A375 (cell line): Measurements from ENCODE around the genes CLDN22, ENPP6 and CASP3.

GRCh38 chr4:183320053-183320330 is at the start of gene CLDN22:
Gene CLDN22, minus strand, starts transcription at chr4:183320276.
- RAMPAGE, long total RNA = no peak

DNA sequence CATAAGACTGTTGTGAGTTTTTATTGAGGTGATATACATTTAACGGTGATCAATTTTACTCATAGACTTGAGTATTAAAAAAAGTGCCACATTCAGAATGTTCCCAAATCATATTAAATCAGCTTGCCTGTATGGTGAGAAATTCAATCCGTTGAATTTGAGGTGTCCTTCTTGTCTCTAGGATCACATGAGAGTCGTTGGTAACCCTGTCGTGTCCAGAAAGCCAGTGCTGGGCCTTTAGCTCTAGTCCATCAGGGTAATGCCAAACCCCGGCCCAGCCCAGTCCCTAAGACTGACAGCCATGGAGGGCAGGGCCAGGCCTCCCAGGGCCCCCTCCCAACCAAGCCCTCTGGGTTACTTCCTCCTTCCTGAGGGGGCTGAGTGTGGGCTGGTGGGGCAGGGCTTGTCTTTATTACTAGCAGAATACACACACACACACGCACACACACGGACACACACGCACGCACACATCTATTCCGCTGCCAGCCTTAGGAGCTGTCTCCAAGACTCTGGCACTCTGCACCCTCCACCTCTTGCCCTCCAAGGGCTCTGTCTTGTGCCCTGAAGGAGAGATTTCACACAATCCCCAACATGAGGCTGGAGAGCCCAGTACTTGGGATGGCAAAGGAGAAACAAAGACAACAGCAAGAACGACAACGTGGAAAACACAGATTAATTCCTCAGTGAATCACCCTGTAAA is 35.7 kb upstream of the CDKN2AIP start:
- RAMPAGE, long total RNA = no peak

- RAMPAGE, long total RNA = no peak
These were observed 1.3 kb upstream of the ING2 start for GRCh38 chr4:183503553-183504041.

GRCh38 chr4:183764226-183764865 is 105.3 kb downstream of the TRAPPC11 start:
- RAMPAGE, long total RNA = no peak

DNA sequence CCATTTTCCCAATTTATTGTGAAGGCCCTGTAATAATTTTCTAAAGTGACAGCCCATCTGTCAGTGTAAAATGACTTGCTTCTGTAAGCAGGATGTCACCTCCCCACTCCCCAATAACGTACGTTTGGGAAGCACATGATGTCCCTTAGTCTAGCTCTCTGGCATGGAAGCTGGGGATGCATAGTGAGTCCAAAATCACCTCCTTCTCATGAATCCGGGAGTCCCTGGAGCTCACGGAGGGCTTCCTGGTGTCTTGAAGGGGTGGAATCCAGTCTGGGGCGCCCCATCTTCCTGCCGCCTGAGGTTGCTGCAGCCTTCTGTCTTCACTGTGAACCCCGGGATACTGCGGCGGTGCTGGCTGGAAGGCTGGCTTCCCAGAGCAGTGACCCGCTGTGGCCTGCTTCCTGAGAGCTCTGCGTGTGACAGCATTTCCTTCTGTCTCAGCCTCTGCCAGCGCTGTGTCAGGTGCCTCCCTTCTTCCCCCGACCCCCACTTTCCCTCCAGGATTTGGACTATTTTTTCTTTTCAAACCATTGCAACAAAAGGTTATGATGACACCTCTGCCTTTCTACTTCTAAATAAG is 98.8 kb upstream of the STOX2 start:
- RAMPAGE, long total RNA = no peak

DNA sequence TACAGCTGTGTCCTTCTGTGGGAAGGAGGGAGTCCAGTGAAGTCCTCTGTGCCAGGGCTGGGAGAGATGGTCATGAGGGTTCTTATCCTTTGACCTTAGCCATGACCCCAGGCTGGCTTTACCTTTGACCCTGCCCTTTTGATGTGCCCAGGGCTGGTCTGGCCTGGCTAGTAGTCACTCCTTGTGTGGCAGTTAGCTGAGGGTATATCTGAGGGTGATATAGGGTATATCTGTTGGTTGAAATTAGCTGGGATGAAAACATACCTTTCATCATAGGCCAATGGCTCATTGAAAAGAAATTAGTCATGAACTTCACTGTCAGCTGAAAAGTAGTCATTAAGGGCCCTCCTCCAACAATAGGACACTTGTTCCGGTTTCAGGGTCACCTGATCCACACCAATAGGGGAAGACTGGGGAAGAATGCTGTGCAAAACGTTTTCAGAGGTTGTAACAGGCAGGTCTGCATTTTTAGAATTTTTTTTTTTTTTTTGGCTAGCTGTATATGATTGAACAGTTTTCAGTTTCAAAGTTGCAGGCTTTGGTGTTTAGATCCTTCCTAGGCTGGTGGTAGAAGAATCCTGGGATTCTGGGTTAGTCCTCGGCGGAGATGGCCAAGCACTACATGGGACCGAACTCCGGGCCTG is 74.6 kb upstream of the STOX2 start:
- RAMPAGE, long total RNA = no peak

- RAMPAGE, long total RNA = no peak
These were observed 61.1 kb downstream of the STOX2 start for GRCh38 chr4:183966058-183966731.

DNA sequence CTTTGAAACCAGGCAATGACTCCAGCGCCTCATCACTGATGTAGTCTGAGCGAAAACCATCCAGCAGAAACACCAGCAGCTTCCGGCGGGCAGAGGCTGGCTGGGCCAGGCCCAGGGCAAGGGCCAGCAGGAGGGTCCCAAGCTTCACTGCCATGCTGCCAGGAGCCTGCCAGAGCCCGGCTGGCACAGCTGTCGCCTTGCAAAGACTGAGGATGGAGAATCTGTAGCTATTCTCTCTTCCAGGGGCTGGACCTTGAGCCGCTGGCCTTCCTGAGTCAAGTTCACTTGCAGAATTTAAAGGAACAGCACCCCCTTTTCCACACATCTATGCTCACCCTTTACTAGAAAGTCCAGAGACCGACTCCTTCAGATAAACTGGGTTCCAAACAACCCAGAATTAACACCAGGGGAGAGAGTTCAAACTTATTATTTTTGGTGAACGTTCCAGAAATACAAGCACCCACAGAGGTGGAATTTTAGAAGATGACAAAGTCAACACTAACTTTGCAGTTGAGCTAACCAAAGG is at the start of gene ENPP6:
Gene ENPP6, minus strand, starts transcription at position 208 of the 526 bp plus-strand sequence.
- RAMPAGE, long total RNA = no peak

DNA sequence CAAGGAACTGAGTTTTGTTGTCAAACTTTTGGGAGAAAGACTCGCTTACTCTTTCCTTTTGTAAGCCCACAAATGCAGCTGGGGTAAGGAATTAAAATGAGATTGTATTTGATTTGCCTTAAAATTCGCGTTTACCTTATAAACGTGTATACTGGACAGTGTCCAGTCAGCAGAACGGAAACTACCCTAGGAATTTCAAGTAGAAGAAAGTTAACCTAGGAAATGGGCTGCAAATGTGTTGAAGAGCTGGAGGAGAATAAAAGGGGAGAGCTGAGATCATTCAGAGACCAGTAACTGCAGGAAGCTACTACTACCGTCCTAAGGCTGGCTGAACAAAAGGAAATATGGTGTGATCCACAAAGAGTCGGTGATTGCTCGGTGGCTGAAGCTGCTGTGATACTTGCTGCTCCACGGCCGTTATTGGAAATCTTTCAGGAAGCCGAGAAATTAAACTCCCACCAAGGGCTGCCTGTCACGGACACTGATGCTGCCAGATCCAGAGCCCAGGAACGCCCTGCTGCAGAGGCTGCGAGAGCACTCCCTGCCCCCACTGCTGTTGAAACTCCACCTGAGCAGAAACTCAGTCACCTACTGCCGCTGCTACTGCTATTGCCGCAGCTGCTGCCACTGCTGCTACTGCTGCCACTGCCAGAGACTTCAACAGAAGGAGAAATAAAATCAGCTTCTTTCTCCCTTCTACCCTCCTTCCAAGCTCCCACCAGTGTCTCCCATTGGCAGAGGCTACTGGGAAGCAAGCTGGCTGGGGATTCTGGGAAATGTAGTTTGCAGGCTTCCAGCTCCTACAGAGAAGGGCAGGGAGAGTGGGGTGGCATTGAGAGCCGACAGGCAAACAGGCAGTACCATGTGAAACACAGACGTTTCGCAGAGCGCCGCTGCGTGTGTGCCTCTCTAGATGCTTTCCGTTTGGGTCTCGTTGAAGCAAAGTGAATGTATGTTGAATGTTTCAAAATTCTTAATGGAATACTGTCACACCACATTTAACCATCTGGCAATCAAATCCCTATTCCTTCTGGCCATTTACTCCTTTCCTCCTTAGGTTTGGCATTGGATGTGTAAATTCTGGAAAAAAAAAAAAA is 125.9 kb upstream of the ENPP6 start:
- RAMPAGE, long total RNA = no peak

- RAMPAGE, long total RNA = no peak
These were observed 127.7 kb downstream of the IRF2 start for GRCh38 chr4:184346581-184347209.

GRCh38 chr4:184383446-184383650 is 91.0 kb downstream of the IRF2 start:
- RAMPAGE, long total RNA = no peak

GRCh38 chr4:184384761-184385456 is 89.4 kb downstream of the IRF2 start:
- RAMPAGE, long total RNA = no peak

GRCh38 chr4:184397320-184397839 is 77.0 kb downstream of the IRF2 start:
- RAMPAGE, long total RNA = no peak

DNA sequence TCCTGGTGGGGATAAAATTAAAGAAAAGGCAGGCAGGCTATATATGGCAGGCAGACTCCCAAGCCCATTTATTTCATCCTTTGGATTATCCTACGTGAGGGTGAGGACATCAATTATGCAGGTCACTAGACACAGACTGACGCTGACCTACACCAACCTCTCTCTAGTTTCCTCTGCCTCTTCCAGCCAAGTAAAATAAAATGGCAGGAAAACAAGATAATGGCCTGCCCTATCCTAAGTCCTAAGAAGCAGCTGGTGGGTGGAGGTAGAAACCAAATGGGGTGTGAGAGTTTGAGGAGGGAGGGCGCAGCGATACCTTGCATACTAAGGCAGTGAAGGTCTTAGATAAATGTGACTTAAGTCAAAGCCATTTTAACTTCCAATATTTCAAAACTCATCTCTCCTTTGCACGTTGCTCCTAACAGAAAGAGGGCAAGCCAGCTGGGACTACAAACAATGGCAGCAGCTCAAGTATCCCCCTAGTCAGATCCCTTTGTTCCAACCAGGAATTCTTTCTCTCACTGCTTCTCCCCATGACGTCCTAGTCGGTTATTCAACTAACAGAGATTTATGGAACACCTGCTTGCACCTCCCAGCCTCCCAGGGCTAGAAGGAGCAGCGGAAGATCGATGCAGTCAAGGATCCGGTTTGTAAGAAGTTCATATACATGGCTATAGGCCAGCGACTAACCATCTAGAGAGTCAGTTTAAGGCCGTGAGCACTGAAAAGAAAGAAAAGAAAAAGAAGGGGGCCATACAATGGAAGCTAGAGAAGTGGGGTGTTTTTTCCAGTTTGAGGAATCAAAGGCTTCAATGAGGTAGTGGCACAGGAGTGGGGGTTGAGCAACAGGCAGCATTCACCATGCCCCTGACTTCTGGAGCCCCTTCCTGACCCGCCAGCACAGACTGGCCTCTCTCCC is 72.6 kb downstream of the IRF2 start:
- RAMPAGE, long total RNA = no peak

DNA sequence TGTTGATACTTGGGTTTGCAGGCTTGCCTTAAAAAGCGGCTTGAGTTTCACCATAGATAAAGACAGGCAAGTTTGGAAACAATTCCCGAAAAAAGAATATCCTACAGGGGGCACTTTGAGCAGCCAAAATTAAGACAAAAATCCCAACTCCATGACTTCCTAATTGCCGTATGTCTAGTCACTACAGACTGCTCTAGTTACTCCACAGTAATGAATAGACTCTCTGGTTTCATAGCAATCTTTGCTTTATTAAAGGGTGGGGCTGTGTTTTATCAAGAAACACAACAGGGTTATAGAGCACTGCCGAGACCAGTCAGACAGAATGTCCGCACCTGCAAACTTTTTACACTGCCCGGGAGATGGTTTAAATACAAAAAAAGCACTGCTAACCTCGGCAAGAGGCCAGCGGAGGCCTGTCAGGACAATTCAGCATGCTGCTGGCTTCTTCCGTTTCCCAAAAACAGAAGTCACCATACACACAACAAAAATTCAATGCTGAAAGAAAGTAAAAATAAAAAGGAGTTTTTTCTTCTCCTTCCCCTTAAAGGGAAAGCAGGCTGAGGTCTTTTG is 67.5 kb downstream of the IRF2 start:
- RAMPAGE, long total RNA = no peak

- RAMPAGE, long total RNA = no peak
These were observed 25.4 kb downstream of the IRF2 start for GRCh38 chr4:184448647-184449608.

GRCh38 chr4:184453418-184454094 is 20.8 kb downstream of the IRF2 start:
- RAMPAGE, long total RNA = no peak

DNA sequence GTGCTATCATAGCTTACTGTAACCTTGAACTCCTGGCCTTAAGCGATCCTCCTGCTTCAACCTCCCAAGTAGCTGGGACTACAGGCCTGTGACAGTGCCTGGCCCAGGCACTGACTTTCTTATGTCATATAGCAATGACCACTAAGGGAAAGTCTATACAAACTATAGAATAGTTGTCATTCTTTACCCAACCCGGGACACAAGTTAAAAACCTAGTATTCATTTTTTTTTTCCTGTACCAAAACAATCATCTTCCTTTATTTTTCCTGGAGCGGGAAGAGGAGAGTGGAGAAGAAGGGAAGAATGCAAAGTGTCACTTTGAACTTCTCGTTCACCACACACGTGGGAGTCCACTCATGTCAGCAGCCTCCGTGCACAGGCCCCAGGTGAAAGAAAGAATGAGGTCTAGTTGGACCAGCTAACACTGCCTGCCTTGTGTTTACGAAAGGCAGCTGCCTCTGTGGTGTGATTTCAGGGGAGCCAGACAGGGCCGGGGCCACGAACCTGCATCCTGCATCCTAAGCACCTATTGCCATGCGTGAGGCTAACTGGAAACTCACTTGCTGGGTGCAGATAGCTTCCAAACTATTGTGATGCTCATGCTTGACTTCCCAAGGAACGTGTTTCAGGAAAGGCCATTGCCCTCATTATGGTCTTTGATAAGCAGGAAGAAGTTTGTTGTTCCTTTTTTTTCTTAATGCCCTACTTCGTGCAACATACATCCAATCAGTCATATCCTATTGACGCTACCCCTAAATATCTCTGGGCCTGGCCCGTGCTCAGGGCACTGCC is 2.2 kb upstream of the IRF2 start:
- RAMPAGE, long total RNA = no peak

- RAMPAGE, long total RNA = no peak
These were observed 67.5 kb upstream of the IRF2 start for GRCh38 chr4:184541717-184542393.

- RAMPAGE, long total RNA = no peak
These were observed at the start of gene CASP3 for GRCh38 chr4:184649067-184649608. Gene CASP3, minus strand, starts transcription at chr4:184649447.